Ovary (tissue), 7 donors: ENCODE results near the genes TLR8 and TCEANC.

- PRO-cap, 7 experiments, result no peak in any of the 7 experiments
- RAMPAGE, long total RNA, 2 experiments, result no peak in any of the 2 experiments
Measured at GRCh38 chrX:9336642-9337004, 128.2 kb upstream of the TBL1X start.

DNA sequence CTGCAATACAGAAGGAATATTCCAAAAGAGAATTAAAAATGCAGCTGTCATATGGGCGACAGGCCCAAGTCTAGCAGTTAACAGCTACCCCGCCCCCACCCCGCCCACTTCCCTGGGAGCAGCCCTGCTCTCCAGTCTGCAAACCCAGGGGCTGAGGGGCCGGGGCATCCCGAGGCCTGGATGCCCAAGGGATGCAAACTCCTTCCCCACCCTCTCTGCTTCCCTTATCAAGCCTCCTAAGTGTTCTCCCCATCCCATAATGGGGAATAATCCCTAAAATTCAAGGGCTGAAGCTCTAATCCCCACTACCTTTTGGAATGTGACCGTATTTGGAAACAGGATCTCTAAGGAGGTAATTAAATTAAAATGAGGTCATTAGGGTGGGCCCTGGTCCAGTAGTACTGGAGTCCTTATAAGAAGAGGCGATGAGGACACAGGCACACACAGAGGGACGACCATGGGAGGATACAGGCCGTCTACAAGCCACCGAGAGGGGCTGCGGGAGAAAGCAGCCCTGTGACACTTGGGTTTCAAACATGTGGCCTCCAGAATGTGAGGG is 124.5 kb upstream of the TBL1X start:
- PRO-cap, 7 experiments, result peak in 5 of 7 experiments; most common plus-strand start position 440 of the sequence (in 5)
- RAMPAGE, long total RNA, 2 experiments, result no peak in any of the 2 experiments

DNA sequence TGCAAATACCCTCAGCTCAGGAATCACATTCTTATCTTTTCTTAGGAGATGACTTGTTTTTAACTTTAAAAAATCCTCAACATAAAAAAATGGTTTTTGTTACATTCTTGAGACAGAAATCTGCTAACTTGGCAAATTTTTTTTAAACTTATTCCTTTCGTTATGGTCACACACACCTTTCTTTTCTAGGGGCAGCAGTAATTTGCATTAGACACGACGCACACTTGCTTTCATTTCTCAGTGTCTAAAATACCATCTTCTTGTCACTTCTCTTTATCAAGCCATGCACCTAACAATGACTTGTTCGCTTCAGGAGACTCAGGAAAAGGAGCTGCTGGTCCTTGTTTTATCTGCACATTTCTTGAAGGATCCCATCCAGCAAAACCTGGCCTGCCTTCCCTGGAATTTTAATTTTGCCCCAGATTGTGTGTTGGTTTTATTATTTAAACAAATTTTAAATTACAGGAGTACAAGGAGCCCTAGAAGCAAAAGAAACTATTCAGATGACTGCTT is 112.6 kb upstream of the TBL1X start:
- PRO-cap, 7 experiments, result no peak in any of the 7 experiments
- RAMPAGE, long total RNA, 2 experiments, result no peak in any of the 2 experiments

DNA sequence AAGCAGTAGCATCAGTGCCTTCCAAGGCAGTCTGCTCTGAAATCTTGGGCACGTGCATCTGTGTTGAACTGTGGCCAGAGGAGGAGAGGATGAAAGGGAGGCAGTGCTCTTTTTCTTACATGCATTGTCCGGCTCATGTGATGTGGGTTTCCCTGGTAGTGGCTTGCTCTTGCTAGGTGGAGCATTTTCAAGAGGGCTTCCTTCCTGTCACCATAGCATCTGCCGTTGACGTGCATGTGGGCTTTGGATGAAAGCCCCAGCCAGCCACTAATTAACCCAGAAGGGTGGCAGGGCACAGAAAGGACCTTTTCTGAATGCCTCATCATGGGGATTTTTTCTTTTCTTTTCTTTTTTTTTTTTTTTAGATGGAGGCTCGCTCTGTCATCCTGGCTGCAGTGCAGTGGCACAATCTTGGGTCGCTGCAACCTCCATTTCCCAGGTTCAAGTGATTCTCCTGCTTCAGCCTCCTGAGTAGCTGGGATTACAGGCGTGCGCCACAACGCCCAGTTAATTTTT is 121.3 kb downstream of the GPR143 start:
- PRO-cap, 7 experiments, result no peak in any of the 7 experiments
- RAMPAGE, long total RNA, 2 experiments, result no peak in any of the 2 experiments

GRCh38 chrX:9927951-9928499 is 39.1 kb upstream of the CLDN34 start:
- PRO-cap, 7 experiments, result no peak in any of the 7 experiments
- RAMPAGE, long total RNA, 2 experiments, result no peak in any of the 2 experiments

GRCh38 chrX:10017647-10018398 is 50.7 kb downstream of the CLDN34 start:
- PRO-cap, 7 experiments, result peak in 5 of 7 experiments; most common plus-strand start chrX:10018024 (in 2); most common minus-strand start chrX:10017927 (in 3)
- RAMPAGE, long total RNA, 2 experiments, result no peak in any of the 2 experiments

GRCh38 chrX:10045198-10045930 is 78.2 kb downstream of the CLDN34 start:
- PRO-cap, 7 experiments, result peak in 2 of 7 experiments; most common plus-strand start chrX:10045576 (in 2); most common minus-strand start chrX:10045755 (in 1)
- RAMPAGE, long total RNA, 2 experiments, result no peak in any of the 2 experiments

DNA sequence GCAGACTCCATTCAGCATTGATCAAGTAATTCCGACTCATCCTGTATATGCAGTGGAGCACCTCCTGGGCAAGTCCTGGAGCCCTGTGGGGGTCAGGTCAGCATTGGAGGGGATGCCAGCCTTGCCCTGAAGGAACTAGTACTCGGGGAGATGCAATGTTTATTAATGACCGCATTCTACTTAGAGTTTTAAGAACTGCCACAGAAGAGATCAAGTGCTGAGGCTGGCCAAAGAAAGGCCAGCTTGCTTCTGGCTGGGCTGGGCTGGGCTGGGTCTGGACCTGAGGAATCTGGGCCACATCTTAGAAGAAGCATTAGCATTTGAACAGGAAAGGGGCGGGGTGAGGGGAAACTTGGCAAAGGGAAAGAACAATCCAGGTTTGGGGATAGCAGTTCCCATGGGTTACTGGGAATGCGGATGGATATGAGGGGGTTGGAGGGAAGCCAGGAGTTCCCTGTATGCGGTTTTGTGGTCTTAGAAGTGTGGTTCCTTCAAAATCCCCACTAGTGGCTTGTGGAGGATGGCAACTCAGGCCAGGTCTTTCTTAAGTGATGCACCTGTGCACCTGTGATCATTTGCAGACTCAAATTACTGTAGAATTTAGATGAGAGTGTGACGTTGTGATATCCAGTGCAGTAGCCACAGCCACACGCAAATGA is 83.3 kb downstream of the CLDN34 start:
- PRO-cap, 7 experiments, result no peak in any of the 7 experiments
- RAMPAGE, long total RNA, 2 experiments, result no peak in any of the 2 experiments

DNA sequence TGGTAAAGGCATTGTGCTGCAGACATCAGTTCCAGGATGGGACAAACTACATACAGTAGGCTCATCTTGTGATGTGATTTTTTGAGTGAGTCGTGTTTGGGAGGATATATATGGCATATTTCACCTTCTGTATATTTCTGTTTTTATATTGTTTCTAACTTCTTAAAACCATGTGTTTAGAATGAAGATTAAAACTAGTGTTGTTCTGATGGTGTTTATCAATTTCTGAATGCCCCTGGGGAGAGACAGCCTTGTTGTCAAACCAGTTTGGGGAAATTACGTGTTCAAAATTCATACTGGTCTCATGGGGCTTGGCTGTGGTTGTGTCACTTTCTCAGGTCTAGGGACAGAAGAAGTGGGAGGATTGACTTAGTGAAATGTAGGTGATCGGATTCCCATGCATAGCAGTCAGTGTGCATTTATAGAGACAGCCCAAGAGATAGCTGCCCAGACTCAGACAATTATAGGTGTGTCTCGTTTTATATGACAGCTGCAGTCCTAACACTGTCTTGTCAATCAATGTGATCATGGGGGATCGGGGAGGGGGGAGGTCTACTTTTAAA is 94.5 kb upstream of the CLCN4 start:
- PRO-cap, 7 experiments, result no peak in any of the 7 experiments
- RAMPAGE, long total RNA, 2 experiments, result no peak in any of the 2 experiments

GRCh38 chrX:10067075-10067651 is 89.6 kb upstream of the CLCN4 start:
- PRO-cap, 7 experiments, result no peak in any of the 7 experiments
- RAMPAGE, long total RNA, 2 experiments, result no peak in any of the 2 experiments

DNA sequence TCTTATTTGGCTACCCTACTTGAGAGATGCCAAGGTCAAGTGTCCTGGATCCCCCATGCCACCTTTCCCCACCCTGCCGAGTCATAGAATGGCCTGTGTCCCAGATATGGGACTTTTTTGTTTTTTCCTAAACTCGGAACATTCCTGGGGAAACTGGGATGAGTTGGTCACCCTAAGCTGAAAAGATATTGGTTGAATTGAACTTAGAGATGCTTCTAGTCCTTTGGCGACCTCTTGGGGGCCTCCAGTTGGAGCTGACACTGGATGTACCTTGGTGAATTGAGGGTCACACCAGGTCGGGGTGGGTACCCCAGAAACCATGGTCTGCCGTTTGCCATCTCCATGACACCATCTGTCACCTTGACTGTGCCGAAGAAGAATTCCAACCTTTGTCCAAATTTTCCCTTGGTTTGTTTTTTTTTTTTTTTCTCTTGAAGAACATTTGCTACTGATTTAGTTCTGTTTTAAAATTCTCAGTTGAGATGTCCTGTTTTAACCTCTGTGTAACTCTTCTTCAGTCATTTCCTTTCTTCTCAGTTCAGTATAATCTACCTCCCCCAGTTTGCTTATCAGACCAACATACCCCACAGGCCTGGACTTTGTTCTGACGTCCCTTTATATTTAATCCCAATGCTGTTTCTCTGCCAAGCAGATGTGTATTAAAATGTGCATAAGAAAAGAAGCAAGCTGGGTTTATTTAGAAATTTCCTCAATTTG is 24.1 kb downstream of the HCCS start:
- PRO-cap, 7 experiments, result no peak in any of the 7 experiments
- RAMPAGE, long total RNA, 2 experiments, result no peak in any of the 2 experiments

DNA sequence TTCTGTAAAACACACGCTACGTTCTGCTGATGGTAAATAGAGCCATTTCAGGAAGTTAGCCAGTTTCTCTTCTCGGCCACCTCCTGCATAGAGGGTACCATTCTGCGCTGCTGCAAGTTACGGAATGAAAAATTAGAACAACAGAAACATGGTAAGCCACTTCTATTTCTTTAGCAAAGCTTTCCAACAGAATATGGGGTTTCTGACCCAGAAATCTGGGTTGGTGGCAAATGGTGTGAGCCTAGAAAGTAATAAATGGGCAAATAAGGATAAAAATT is at the start of gene TLR8:
Gene TLR8 (plus strand): TSS at position 62 of the 278 bp plus-strand sequence.
- PRO-cap, 7 experiments, result no peak in any of the 7 experiments
- RAMPAGE, long total RNA, 2 experiments, result start-site peak on the plus strand in 1 of 2 experiments, centred at position 79 of the sequence, 5 reads per replicate

DNA sequence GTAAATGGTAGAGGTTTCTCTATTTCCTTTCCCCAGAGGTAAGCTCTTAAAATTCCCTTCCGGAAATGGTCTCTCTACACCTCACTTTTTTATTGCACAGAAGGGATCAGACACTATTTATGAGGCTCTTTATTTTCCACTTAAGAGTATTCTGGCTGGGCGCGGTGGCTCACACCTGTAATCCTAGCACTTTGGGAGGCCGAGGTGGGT is 17.7 kb upstream of the TMSB4X start:
- PRO-cap, 7 experiments, result no peak in any of the 7 experiments
- RAMPAGE, long total RNA, 2 experiments, result no peak in any of the 2 experiments

- PRO-cap, 7 experiments, result peak in 7 of 7 experiments; most common plus-strand start chrX:12973279 (in 7); most common minus-strand start chrX:12973596 (in 3)
- RAMPAGE, long total RNA, 2 experiments, result no peak in any of the 2 experiments
Measured at GRCh38 chrX:12972905-12973971, 1.7 kb upstream of the TMSB4X start.

DNA sequence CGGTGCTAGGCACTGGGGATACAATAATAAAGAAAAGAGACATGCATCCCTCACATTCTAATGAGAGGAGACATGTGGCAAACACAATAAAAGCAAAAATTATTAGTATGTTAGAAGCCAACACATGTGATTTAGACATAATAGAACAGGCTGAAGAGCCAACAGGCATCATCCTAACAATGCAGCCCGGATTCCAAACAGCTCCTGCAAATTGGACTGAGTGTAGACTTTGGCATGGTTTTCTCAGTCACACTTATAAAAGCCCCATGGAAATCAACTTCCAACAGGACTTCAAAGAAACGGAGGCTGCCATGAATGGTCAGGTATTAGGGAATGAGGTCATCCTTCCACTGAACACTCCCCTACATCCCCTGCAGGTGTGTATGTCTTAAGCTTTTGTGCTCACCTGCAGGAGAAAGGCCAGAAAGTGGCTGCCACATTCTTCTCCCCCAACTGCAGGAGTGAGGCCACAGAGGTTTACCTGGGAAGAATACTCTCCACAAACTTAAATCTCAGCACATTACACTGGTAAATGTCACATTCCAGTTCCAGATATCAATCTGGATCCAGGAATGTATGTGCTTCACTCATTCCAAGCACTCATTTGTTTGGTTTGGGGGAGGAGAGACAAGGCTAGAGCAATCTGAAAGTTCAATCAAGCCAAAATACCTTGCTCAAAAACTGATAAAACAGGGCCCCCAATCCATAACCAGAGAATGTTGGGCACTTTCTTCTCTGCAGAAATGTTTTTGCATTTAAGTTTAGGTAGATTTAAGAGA is 15.6 kb downstream of the FAM9C start:
- PRO-cap, 7 experiments, result no peak in any of the 7 experiments
- RAMPAGE, long total RNA, 2 experiments, result no peak in any of the 2 experiments

- PRO-cap, 7 experiments, result no peak in any of the 7 experiments
- RAMPAGE, long total RNA, 2 experiments, result no peak in any of the 2 experiments
Measured at GRCh38 chrX:13086999-13088113, 42.9 kb upstream of the FAM9C start.

- PRO-cap, 7 experiments, result no peak in any of the 7 experiments
- RAMPAGE, long total RNA, 2 experiments, result no peak in any of the 2 experiments
Measured at GRCh38 chrX:13489482-13489926, 79.9 kb upstream of the EGFL6 start.

DNA sequence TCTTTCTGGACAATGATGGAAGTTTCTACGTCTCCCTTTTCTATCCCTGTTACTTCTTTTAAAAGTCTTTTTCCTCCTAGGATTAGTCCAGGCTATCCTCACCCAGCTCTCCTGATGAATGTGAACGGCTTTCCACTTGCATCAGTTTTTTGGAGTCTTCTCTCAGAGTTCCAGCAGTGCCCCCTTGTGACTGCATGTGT is 7.0 kb upstream of the TCEANC start:
- PRO-cap, 7 experiments, result peak in 1 of 7 experiments; most common minus-strand start position 122 of the sequence (in 1)
- RAMPAGE, long total RNA, 2 experiments, result no peak in any of the 2 experiments

DNA sequence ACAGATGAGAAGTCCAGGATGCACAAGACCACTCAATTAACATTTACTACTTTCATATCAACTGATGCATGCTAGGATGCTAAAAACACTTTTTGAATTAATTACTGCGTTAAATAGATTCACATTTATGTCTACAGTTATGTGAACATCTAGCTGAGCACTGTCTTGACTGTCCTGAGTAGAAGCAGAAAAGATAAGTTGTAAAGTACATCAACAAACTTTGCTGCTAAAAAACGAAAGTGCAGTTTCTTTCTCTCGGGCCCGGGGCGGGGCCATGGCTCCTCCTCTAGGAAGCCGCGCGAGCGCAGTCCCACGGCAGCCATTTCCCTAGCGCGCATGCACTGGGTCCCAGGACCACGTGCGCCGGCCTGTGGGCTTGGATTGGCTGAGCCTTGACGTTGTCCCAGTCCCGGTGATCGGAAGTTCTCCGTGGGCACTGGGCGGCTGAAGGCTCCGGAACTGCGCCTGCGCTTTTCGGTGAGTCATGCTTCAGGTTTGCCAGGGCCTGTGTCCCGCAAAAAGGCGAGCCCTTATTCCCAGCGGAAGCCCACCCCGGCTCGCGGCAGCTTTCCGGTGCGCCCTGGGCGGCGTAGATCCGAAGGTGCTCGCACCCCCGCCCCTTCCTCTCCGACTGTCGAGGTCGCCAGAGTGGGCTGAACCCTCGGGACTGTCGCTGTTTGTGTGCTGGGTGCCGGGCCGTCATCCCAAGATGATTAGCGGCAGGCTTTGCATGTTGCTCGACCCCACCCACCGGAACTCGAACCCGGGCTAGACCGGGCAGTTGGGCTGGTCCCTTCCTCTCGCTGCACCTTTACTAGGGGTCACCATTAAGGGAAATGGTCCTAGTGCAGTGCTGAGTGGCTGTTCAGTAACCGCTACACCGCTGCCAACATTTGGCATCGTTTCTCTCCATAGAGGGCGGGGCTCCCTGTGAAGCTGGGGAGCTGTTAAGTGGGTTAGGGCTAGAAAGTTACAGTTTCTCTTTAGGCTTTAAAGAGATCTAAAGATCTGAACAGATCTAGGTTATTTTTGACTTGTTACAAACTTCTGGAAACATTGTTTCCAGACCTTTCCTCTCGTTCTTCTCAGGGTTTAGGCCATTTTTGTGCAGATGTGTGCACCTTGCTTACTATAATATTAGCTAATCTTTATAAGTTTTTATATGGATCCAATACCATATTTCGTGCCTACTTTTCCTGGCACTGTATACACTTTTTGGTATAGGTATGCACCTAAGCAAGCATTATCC is at the start of gene TCEANC:
Gene TCEANC (plus strand): TSS at position 430 of the 1,249 bp plus-strand sequence.
- PRO-cap, 7 experiments, result peak in 7 of 7 experiments; most common plus-strand start position 760 of the sequence (in 5); most common minus-strand start position 711 of the sequence (in 7)
- RAMPAGE, long total RNA, 2 experiments, result start-site peak on the plus strand in 2 of 2 experiments, centred at positions 434 to 456 of the sequence, 20 to 27 reads per replicate

DNA sequence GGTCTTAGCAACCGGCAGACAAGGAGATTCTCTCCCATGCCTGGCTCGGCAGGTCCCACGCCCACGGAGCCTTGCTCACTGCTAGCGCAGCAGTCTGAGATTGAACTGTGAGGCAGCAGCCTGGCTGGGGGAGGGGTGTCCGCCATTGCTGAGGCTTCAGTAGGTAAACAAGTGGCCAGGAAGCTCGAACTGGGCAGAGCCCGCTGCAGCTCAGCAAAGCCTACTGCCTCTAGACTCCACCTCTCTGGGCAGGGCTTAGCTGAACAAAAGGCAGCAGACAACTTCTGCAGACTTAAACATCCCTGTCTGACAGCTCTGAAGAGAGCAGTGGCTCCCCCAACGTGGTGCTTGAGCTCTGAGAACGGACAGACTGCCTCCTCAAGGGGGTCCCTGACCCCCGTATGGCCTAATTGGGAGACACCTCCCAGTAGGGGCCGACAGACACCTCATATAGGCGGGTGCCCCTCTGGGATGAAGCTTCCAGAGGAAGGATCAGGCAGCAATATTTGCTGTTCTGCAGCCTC is 9.4 kb downstream of the TRAPPC2 start:
- PRO-cap, 7 experiments, result no peak in any of the 7 experiments
- RAMPAGE, long total RNA, 2 experiments, result no peak in any of the 2 experiments